AG09319 (cell line): ENCODE measurements around the genes ENPP3 and TAAR8.

GRCh38 chr6:130215186-130216042 is 7.3 kb downstream of the SAMD3 start:
- RRBS, result no CpG with 5 or more reads among the region's 2 CpGs

DNA sequence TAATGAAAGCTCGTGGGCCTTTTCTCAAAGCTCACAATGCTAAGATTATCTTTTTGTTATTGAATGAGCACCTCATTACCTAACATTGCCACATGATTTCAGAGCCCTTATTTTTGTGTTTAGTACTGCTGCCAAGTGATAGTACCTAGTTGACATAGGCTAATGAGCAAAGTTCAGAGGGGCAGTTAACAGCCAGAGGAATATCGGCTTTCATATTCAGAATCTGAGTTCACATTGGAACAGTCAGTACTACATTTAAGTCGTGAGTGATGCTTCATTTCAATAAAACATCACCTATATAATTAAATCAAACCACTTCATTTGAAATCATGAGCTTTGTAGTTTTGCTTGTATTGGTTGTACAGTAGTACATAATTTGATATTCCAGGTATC is 11.8 kb upstream of the SMLR1 start:
- RRBS, result no CpG with 5 or more reads among the region's 3 CpGs

- RRBS, result no CpG with 5 or more reads among the region's 2 CpGs
These were observed 1.9 kb upstream of the EPB41L2 start for GRCh38 chr6:131064802-131065424.

GRCh38 chr6:131281325-131282239 is 146.3 kb downstream of the AKAP7 start:
- RRBS, result 50% methylated on average over 3 of the region's 17 CpGs

DNA sequence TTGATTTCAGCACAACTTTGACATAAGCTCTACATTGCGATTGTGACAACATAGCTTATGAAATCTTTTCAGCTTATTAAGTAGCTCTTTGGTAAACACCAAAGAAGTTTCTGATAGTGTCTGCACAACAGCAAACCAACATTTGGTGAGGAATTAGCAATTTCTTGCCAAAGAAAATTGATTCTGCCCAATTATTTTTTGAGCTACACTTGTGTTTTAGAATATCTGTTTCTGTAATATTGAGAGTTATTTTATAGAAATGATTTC is 147.2 kb downstream of the AKAP7 start:
- RRBS, result no CpG with 5 or more reads among the region's 1 CpG

- RRBS, result no CpG with 5 or more reads among the region's 6 CpGs
These were observed at the start of gene ENPP3 for GRCh38 chr6:131636858-131637580. ENPP3 (plus strand) TSS chr6:131637302.

- RRBS, result no CpG with 5 or more reads among the region's 10 CpGs
These were observed 49.4 kb downstream of the CCN2 start for GRCh38 chr6:131901853-131902169.

DNA sequence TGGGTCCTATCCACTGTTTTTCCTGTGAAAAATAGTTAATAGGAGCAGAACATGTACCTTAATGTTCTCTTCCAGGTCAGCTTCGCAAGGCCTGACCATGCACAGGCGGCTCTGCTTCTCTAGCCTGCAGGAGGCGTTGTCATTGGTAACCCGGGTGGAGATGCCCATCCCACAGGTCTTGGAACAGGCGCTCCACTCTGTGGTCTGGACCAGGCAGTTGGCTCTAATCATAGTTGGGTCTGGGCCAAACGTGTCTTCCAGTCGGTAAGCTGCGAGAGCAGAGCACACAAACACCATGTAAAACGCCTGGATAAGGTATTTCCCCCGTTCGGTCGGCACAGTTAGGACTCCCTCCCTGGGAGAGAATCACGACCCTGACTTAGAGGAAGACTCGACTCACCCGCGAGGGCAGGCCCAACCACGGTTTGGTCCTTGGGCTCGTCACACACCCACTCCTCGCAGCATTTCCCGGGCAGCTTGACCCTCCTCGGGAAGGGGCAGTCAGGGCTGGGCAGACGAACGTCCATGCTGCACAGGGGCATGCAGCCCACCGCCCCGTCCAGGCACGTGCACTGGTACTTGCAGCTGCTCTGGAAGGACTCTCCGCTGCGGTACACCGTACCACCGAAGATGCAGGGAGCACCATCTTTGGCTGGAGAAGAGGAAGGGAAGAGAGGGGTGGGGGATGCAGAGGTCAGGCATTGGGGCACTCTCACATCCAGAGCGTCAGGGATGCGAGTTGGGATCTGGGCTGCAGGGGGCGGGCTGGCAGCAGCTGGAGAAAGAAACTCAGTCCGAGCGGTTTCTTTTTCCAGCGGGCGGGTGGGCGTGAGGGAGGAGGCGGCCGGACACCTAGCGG is 1.1 kb downstream of the CCN2 start:
- RRBS, result no CpG with 5 or more reads among the region's 41 CpGs

DNA sequence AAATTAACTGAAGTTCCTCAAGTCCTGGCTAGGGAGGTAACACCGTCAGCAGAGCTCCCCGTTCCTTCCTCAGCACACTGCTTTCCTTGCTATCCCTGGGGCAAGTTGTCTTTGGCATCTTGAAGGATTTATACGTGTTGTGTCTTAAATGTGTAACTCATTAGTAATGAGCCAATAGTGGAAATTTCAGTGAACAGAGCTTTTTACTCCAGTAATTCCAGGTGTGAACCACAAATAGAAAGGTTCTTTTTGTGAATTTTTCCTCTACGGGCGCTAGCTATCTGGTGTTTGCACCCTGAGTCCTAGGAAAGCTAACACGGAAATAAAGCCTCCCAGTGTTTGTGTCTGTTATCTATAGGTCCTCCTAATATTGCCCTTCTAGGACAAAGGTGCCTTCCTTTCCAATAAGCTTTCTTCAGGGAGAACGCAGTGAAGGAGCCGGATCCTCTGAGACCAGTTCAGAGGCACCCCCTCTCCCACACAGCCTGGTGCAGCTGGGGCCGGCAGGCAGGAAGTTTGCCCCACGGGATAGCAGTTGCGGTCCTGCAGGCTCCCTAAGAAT is 126.3 kb downstream of the MOXD1 start:
- RRBS, result 78% methylated on average over 2 of the region's 11 CpGs

- RRBS, result no CpG with 5 or more reads among the region's 2 CpGs
These were observed 67.1 kb downstream of the MOXD1 start for GRCh38 chr6:132334112-132334687.

- RRBS, result no CpG with 5 or more reads among the region's 6 CpGs
These were observed at the start of gene TAAR8 for GRCh38 chr6:132552294-132552843. TAAR8 (plus strand) TSS chr6:132552672.

- RRBS, result no CpG with 5 or more reads among the region's 2 CpGs
These were observed 5.1 kb downstream of the SLC18B1 start for GRCh38 chr6:132793374-132793650.

DNA sequence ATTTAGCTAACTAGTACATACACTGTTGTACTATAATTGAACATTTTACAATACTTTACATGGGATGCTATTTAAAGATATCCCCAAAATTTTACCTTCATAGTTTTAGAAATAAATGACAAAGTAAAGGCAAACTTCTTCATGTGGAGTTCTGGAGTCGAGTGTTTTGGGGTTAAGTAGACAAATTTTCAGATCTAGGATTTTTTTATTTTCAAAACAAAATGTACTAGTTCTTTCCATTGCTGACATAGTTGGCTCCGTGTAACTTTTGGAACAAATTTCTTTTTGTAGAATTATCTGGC is 131.7 kb upstream of the TCF21 start:
- RRBS, result no CpG with 5 or more reads among the region's 2 CpGs

- RRBS, result 11% methylated on average over 6 of the region's 54 CpGs
These were observed 2.4 kb downstream of the TCF21 start for GRCh38 chr6:133890904-133892110.

GRCh38 chr6:134021701-134022174 is 30.7 kb downstream of the SLC2A12 start:
- RRBS, result no CpG with 5 or more reads among the region's 4 CpGs

DNA sequence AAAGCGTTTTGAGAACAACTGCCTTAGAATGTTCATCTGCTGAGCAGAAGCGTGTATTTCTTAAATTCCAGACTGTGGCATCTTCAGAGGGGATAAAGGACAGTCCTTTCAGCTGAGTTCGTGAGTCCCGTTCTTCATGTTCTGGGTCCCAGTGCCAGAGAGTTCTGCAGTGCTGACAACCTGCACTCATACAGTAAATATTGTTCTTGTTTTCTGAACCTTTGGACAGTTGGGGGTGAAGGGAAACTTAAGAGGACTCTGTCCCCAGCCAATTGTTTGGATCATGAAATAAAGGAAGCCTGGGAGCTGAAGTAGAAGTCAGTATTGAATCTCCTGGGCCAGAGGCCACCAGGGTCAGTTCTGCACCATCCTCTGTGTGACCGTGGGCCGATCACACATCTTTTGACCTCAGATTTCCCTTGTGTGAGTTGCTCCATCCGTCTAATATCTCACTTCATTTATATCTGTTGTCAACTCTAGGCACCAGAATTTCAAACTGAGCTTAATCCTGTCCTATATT is 3.3 kb downstream of the SLC2A12 start:
- RRBS, result no CpG with 5 or more reads among the region's 7 CpGs

GRCh38 chr6:134240719-134241156 is 77.2 kb downstream of the SGK1 start:
- RRBS, result no CpG with 5 or more reads among the region's 6 CpGs

DNA sequence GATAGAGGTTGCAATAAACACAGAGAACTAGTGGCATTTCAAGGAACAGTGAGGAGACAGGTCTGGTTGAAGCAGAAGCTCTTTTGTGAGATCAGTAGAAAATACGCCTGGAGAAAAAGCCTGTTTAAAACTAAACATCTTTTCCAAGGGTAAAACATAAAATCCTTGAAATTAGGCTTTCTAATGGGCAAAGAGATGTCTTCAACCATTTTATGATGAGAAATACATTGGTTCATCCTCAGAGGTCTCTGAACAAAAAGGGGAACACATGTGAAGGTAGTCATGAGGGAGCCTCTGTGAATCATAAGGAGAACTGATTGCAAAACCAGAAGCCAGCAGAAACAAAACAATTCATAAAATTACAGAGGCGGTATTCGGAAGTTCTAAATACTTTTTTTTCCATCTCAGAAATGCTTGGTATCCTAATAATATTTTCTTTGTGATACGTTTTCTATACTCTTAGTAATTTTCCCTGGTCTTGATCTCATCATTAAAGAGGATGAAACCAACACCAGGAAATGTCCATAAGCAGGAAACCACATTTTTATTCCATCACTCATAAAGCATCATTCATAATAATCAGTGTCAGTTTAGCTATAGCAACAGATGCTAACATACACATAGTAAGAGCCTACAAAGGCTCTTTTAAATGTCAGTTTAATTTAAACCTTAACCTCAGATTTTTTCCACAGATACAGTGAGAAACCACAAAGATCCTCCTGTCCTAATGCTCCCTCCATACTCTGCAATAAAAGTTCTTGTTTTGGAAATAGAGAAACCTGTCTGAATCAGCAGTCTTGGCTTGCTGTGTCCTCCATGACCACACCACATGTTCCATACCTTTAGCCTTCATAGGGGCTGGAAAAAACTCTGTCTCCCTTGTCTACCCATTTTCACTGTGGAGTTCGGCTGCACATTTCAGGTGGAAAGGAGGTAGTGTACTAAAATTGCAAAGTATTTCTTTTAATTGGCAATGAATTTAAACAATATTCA is 29.3 kb downstream of the SGK1 start:
- RRBS, result no CpG with 5 or more reads among the region's 5 CpGs

DNA sequence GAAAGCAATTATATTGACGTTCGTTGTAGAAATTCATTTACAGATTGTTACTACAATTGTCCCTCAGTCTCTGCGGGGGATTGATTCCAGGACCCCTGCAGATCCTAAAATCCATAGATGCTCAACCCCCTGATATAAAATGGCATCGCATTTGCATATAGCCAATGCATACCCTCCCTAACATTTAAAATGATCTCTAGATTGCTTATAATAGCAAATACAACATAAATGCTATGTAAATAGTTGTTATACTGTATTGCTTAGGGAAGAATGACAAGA is 10.6 kb downstream of the SGK1 start:
- RRBS, result no CpG with 5 or more reads among the region's 4 CpGs

- RRBS, result no CpG with 5 or more reads among the region's 4 CpGs
These were observed 55.5 kb upstream of the SGK1 start for GRCh38 chr6:134373440-134373830.